Progenitor cell of endocrine pancreas (in vitro differentiated cells): ENCODE data around the genes SH3BGRL2 and ELOVL4.

- PRO-cap, result no peak
Measured at GRCh38 chr6:75345303-75345921, 60.8 kb upstream of the TMEM30A start.

DNA sequence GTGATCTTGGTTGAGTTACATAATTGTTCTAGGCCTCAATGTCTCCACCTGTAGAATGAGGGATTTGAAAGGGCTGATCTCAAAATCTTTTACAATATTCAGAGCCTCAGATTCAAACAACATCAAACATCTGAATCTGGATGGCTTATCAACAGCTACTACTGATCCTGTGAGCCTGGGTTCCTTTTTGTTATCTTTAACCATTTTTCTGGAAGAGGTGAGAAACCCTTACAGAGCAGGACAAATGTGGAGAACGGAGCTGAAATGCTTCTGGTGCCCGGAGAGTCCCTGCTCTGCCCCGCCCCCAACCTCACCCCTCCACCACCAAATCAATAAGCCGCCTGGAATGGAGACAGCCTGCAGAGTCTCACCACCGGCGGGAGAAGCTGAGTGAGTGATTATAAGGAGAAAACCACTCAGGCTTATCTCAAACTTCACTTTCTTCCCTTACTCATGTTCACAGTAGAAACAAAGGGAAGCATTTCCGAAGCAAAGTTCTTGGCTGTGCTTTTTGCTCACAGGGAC lies 64.5 kb upstream of the TMEM30A start:
- PRO-cap, result bidirectional peak, plus-strand start at position 332 of the sequence, minus-strand start at position 255 of the sequence

DNA sequence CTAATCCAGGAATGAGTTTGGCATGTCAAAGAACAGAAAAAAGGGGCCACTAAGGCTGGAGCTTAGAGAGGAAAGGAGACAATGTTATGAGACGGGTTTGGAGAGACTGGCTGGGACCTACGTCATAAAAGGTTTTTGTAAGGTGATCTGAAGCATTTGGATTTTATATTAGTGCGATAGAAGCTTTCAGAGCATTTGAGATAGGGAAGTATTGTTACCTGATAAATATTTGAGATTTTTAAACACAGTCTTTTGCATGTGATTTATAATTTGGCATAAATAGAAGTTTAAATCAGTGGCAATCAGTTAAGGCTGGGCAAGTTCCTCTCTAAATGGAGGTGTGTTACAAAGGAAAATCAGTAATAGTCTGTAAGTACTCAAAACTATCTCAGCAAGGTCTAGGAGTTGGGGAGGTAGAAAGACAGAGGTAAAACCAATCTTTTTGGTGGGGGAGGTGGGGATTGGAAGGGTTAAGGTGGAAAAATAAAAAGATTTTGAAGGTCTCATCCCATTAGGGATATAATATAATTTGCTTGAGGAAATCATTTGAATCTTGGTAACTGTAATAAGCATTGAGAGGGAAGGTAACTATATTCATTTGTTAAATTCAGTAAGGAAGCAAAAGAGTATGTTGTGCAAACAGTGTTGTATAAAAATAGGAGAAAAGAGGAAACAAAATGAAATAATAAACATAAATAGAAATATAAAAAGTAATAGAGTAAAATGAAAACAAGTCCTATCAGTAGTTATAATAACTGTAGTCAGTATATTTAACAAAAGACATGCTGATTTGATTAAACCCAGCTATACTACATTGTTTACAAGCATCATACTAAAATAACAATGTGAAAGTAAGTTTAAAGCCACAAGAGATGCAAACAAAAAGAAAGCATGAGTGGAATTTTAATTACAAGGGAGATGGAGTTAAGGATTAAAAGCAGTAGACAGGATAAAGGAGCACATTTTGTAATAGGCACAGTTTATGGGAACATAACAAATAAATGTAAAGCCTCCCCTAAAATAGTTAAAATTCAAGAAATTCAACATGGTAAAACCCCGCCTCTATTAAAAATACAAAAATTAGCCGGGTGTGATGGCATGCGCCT lies 41.2 kb downstream of the SENP6 start:
- PRO-cap, result no peak

DNA sequence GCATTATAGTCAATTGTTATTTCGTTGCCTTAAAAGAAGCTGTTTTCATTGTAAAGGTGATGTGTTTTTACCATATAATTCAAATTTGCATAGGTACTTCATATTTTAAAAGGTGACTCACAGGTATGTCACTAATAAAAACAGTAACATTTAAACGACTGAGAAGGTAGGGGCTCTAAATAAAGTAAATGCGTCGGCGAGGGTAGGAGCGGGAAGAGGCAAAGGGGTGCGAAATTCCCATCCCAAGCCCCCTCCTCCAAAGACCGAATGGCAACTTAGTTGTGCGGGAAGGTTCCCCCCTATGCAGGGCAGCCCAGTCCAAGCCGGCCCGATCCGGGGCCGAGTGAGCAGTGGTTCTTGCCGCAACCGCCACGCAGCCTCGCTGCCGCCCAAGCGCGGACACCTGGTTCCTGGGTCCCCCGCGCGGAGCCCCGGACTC lies 623 bp upstream of the MYO6 start:
- PRO-cap, result bidirectional peak, plus-strand start at position 342 of the sequence, minus-strand start outside the sequence

DNA sequence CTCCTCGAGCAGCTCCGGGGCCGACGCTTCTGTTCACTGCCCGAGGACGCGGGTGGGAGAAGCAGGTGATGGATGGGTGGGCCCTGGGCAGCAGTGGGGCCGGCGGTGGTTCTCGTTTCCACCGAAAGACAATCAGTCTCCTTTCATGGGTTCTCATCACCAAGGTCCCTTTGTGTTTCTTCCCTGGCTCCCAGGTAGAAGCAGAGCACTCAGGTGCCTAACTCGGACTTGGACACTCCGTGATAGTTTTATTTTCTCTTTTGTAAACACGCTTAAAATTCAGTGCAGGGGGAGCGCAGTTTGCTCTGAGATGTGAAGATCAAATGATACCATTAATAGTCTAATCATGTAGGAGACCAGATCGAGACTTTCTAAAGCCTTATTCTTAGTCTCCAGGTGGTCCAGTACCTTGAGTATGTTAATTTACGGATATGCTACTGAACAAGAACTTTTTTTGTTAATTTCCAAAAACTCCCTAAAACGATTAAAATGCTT lies 508 bp downstream of the MYO6 start:
- PRO-cap, result no peak

DNA sequence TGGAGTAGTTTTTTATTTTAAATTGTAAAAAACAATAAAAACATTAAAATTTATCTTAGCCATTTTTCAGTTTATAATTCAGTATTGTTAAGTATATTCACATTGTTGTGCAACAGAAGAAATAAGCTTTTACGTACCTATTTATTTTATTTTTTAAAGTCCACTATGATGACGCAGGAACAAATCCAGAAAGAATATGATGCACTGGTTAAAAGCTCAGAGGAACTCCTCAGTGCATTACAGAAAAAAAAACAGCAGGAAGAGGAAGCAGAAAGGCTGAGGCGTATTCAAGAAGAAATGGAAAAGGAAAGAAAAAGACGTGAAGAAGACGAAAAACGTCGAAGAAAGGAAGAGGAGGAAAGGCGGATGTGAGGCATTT lies 140.8 kb downstream of the MYO6 start:
- PRO-cap, result no peak

GRCh38 chr6:77258747-77259423 lies 204.4 kb downstream of the HTR1B start:
- PRO-cap, result no peak

- PRO-cap, result no peak
Measured at GRCh38 chr6:77834437-77834869, 181.6 kb downstream of the MEI4 start.

DNA sequence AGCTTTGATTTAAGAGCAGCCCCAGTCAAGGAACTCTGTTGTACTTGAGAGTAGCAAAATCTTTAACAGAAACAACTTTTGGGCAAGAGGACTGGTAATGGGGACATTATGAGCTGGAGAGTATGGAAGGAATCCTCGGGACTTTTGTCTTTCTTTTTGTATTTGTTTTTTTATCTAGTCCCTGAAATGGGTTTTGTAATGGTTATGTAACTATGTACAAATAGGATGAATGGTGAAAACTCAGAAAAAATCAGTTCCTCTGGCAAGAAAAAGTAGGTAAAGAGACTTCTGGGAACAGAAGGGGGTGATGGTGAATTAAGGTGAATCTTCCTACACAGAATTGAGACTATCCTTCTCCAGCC lies 186.2 kb downstream of the MEI4 start:
- PRO-cap, result no peak

GRCh38 chr6:78957795-78958998 lies 90.8 kb downstream of the IRAK1BP1 start:
- PRO-cap, result no peak

DNA sequence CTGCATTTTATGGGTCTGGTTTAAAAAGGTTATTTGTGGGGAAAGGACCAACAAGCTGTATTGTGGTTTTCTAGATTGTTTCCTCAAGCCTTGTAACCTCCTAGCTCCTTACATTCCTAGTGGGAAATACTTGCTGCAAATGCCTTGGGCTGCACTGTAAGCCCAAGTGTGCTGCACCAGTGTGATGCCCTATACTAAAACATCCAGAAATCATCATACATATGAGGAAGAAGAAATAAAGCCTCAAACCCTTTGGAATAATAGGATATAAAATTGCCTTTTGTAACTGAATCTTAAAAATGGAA lies 1.7 kb upstream of the PHIP start:
- PRO-cap, result no peak

- PRO-cap, result no peak
Measured at GRCh38 chr6:79269804-79270448, 191.9 kb upstream of the PHIP start.

DNA sequence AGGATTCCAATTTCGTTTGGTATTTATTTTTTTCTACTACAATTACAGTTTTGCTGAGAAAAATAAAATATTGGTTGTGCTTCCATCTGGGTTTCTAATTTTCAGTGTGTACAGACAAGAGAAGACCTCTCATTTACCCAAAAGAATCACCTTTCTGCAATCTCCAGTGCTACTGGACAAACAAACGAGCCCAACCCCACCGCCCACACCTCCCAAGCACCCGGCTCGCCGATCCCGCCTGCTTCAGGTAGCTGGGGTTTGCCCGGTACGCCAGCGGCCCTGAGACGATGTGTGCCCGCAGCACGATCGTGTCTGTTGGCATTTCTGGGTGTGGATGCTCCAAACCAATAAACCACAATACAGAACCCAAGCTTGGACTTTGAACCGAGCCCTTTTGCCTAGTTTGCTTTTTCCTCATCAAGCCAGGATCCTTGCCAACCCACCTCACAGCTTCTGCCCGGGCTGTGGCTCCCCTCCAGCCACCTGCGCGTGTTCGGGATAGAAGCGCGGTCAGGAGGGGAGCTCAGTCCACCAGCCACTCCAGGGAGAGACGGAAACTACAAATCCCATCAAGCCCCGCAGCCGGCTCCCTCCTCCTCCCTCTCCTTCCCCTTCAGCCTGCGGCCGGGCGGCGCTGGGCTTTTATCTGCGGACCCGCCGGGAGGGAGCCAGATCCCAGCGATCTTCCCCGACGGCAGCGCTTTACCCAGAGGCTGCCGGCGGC lies at the start of gene SH3BGRL2:
TSS of gene SH3BGRL2 (plus strand) at position 671 of the 724 bp plus-strand sequence.
- PRO-cap, result bidirectional peak, plus-strand start at position 246 of the sequence, minus-strand start at position 293 of the sequence; bidirectional peak, plus-strand start at position 671 of the sequence, minus-strand start at position 500 of the sequence

- PRO-cap, result unidirectional peak, minus-strand start at chr6:79947551
Measured at GRCh38 chr6:79947321-79948015, at the start of gene ELOVL4. TSS of gene ELOVL4 (minus strand) at chr6:79947553.

GRCh38 chr6:81264978-81265607 lies 487.4 kb downstream of the TENT5A start:
- PRO-cap, result no peak

GRCh38 chr6:81751418-81752586 lies 679 bp downstream of the TENT5A start:
- PRO-cap, result bidirectional peak, plus-strand start at chr6:81751977, minus-strand start at chr6:81751805; bidirectional peak, plus-strand start at chr6:81752175, minus-strand start at chr6:81752036

DNA sequence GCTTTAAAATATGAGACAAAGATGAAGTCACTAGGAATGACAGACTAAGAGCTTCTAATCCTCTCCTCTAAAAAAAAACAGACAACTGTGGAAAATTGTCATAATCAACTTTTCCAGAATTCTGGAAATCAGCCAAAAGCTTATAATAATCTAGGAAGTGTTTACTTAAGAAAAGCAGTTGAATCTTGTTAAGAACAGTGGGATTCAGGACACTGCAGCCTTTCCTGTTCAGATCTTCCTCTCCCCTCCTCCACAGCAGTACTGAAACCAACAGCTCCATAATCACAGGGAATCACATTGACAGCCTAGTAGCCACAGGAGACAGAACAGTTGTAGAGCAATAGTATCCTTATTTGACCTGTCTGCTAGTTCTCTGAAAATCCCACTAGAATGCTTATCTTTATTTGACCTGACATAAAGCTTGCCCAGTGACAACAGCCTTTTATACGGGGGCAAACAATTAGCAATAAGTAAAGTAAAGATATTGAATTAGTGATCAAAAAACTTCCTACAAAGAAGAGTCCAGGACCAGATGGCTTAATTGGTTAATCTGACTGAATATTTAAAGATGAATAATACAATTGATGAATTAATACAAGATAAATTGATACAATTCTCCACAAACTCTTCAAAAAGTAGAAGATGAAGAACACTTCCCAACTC lies 41.5 kb downstream of the IBTK start:
- PRO-cap, result no peak

DNA sequence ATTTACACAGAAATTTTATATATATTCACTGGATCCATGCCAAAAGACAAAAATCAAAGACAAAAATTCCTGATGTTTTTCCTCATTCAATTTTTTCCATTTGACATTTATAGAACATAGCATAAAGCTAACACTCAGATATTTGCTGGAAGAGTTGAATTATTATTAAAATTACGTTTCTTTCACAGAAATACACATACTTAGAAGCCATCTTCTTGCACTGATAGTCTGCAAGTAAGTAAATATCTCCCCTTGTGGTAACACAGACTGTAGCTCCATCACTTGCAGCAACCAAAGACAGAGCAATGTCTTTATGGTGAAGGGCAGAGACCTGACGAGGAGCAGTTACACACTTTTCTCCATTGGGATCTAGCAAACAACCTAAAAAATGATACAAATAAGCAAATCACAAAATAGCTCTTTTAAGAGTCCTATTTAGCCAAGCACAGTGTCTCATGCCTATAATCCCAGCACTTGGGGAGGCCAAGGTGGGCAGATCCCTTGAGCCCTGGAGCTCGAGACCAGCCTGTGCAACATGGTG lies 24.2 kb downstream of the IBTK start:
- PRO-cap, result no peak

DNA sequence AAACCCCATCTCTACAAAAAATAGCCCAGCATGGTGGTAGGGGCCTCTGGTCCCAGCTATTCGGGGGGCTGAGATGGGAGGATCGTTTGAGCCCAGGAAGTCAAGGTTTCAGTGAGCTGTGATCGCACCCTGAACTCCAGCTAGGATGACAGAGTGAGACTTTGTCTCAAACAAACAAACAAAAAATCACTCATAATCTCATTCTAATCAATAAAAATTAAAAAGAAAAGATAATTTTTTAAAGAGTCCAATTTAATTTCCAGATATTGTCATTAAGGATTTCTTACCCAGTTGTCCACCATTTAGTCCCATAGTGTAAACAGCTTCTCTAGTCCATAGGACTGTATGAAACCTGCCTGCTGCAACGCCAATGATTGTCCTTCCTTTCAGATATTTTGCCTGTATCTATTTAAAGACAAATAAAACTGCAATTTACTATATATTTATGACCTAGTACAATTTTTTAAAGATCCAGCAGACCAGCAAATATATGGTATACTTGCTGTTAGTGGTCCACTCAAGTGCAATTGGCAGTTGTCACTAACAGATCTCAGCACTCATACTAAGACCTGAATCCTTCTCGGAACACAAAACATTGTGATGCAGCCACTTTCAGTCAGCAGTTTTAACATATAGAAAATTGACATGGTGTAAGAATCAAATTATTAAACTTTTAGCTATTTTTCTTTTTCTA lies 23.6 kb downstream of the IBTK start:
- PRO-cap, result no peak

GRCh38 chr6:83086653-83087269 lies 19.3 kb downstream of the DOP1A start:
- PRO-cap, result no peak